Temporal lobe (tissue), 2 donors: ENCODE data around the genes SDF2L1 and IGLL5.

DNA sequence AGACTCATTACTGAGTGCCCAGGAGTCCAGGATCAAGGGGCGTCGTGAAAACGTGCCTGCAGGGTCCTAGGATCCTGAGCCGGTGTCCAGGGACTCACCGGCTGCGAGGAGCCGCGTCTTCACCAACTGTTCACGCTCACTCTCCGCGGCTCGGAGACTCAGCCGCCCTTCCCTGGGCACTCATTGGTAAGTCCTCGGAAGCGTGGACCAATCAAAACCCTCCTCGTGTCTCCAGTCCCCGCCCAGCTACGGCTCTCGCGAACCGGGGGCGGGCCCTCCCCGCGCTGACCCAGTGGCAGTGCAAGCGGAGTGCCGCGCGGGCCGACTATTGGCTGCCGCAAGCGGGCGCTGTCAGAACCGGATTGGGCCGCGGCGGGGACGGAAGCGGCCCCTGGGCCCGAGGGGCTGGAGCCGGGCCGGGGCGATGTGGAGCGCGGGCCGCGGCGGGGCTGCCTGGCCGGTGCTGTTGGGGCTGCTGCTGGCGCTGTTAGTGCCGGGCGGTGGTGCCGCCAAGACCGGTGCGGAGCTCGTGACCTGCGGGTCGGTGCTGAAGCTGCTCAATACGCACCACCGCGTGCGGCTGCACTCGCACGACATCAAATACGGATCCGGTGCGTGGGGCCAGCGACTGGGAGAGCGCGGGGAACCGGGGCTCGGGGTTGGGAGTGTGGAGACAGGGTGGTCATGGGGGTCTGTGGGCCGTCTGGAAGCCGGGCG lies at the start of gene SDF2L1:
Gene SDF2L1 (plus strand): TSS at position 390 of the 717 bp plus-strand sequence.
- RAMPAGE, long total RNA: no peak

DNA sequence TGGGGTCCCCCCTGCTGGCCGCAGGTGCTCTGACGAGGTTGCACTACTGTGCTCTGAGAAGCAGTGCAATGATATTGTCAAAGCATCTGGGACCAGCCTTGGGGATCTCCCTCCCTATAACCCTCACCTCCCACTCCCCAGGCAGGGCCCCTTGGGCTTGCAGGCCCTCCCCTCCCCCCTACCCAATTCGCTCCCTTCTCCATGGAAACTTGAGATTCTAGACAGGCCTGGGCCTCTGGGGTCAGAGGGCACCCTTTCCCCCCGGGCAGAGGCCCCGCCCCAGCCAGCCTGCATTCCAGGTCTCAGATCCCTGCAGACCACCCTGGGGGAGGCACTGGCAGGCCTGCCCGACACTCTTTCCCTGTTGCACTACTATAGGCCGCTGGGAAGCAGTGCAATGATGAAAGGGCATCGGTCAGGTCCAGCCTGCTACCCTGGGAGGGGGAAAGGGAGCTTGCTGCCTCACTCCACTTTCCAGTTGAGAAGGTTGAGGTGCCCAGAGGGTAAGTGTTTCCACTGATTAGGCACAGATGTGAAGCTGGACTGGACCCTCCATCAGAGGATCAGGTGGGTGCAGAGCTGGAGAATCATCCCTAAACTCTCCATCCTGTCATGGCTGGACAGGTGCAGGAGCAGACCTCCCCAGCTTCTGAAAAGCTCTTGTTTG lies 11.0 kb downstream of the SDF2L1 start:
- RAMPAGE, long total RNA: no peak

GRCh38 chr22:21734648-21734912 lies 1.0 kb downstream of the YPEL1 start:
- RAMPAGE, long total RNA: no peak

DNA sequence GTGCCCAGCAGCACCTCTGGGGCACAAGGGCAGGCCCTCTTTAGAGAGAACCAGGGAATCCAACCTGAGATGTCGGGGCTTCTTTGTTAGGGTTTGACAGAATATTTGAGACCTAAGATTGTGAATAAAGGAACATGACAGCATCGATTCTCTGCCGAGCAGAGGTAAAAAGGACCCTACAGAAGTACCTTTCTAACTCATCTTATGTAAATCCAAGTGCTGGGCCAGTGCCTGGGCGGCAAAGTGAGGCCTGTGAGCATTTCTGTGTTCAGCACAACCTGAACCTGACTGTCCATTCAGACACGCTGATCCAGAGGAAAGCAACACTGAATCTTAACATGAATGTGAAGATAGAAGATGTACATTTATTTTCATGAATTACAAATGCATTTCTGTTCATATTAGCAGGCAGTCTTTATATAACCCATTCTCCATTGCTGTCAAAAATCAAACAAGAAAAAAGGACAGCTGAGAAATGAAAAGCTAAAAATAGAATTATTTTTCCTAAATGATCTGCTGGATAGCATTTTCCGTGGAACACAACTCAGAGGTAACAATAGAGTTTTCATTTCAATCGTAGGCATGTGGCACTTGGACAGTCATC lies 26.8 kb upstream of the YPEL1 start:
- RAMPAGE, long total RNA: no peak

DNA sequence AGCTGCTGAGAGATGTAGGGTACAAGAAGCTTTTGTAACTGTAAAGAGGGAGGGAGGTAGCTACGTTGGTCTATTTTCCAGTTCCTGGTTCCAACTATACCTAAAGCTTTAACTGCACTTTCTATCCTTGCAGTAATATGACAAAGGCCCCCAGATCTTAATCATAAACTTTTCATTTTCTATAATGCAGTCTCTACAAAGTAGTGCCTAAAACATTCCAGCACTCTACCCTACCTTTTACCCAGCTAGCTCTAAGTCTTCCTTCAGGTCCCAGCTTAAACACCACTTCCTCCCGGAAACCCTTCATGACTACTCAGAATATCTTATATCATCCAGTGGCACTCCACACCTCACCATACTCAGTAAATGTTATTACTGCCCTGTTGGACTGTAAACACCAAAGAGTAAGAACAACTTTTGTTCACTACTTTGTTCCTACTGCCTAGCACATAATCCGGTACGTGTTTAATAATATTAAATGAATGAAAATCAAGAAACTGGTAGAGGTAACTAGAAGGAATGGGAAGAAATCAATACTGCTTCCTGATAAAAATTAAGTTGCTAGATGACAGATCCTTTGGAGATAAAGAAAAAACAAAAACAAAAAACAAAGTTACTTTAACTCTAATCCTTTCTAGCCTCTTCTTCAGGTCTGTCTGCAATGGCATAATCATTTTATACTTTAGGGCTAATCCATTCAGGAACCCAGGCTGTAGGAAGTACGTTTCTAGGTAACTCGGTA lies 9.0 kb downstream of the MAPK1 start:
- RAMPAGE, long total RNA: no peak

- RAMPAGE, long total RNA: no peak
These were observed 120.8 kb upstream of the VPREB1 start for GRCh38 chr22:22123818-22124205.

DNA sequence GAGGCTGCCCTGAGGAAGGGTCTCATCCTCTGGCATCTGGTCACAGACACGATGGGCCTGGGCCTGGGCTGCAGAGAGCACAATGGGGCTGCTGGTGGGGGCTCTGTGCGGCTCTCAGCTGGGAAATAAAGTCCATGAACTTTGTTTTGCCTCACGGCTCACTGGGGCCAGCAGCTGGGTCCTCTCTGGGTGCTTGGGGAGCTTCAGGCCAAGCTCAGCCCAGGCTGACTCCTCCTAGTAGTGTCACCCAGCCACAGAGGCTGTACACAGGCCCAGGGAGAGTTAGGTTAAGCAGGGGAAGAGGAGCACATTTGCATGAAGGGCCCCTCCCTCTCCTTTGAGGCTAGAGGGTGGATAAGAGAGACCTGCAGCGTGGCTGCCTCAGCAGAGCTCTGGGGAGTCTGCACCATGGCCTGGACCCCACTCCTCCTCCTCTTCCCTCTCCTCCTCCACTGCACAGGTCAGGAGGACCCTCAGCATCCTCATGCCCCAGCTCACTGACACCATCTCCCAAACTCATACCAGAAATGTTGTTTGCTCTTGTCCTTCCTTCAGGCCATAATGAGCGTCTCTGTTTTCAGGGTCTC lies 82.7 kb upstream of the VPREB1 start:
- RAMPAGE, long total RNA: no peak

DNA sequence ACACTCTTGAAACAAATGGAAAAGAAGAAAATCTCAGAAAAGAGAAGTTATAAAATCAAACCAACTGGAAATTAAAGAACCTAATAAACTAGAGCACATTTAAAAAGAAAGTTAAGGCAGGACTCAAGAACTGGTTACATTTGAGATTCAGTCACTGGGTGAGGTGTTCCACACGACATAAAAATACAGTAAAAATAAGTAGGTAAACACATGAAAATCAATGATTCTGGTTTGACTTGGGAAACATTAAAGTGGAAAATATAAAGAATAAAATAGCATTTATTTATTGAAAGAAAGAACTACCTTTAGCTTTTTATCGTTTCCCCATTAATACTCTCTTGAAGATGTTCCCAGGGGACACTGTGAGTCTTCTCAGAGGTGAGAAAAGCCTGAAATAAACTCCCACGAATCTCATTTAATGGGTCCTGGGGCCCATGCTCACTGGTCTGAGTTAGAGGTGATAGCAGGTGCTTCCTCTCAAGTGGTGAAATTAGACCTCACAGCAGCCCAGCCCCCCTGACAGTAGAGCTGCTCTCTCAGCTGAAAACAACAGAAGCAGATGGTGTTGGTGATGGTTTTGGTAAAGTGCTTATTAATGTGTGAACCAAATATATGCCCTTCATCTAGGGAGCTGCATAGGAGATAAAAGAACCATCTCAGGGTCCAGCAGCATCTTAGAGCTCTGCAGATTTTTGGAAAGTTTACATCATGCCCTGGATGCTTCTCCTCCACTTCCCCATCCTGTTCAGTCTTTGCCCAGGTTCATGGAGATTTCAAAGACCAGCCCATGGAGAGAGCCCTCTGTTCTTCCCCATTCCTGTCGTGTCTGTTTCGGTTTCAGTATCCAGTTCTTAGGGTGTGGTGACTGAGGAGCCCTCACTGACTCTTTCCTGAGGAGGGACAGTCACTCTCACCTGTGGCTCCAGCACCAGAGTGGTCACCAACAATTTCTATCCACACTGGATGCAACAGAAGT lies 76.8 kb upstream of the VPREB1 start:
- RAMPAGE, long total RNA: no peak

DNA sequence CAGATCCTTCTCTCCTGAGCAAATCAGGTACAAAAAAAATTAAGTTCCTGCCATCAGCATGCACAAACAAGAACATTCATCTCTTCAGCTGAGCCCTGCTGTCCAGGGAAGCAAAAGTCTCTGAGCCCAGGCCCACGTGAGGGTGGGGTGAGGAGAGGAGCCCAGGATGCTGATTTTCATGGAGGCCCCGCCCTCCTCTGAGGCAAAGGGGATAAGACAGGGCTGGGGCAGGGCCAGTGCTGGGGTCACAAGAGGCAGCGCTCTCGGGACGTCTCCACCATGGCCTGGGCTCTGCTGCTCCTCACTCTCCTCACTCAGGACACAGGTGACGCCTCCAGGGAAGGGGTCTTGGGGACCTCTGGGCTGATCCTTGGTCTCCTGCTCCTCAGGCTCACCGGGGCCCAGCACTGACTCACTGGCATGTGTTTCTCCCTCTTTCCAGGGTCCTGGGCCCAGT lies 53.3 kb downstream of the GGTLC2 start:
- RAMPAGE, long total RNA: no peak

GRCh38 chr22:22747159-22747583 lies 102.8 kb downstream of the GGTLC2 start:
- RAMPAGE, long total RNA: no peak

DNA sequence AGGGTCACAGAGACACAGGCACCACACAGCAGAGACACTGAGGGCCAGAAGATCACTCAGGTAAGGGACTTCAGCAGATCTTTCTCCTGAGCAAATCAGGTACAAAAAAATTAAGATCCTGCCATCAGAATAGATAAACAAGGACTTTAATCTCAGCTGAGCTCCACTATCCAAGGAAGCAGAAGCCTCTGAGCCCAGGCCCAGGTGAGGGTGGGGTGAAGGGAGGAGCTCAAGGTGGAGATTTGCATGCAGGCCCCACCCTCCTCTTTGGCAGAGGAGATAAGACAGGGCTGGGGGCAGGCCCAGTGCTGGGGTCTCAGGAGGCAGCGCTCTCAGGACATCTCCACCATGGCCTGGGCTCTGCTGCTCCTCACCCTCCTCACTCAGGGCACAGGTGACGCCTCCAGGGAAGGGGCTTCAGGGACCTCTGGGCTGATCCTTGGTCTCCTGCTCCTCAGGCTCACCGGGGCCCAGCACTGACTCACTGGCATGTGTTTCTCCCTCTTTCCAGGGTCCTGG lies 114.0 kb downstream of the GGTLC2 start:
- RAMPAGE, long total RNA: no peak

- RAMPAGE, long total RNA: no peak
These were observed at the start of gene IGLL5 for GRCh38 chr22:22887488-22888276. TSS of gene IGLL5 (plus strand) at chr22:22887816.

DNA sequence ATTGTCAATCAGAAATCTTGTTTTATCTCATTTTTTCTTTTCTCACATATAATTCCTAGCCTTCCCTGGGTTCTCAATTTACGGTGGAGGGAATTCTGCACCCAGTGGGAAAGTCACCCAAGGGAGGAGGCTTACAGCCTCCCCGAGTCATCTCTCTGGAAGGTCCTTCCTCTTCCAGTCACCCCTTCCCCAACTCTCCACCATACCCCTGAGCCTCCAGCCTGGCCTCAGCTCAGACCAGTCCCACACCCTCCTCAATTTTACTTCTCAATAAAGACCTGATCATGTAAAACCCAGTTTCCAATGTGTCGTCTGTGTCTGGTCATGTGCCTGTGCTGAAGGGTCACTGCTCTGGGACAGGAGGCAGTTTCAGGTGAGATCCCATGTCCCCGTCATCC lies 19.2 kb downstream of the IGLL5 start:
- RAMPAGE, long total RNA: no peak

DNA sequence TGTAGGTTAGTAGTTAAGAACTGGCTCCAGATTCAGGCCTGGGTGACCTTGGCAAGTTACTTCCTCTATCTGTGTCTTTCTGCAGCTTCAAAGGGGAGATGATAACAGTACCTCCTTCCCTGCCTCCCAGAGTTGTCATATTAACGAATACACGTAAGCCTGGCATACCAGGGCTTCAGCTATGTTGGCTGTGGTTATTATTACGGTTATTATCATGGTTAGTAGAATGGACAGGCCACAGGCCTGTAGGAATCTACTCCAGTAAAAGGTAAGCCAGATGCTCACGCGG lies 443 bp downstream of the RSPH14 start:
- RAMPAGE, long total RNA: no peak

DNA sequence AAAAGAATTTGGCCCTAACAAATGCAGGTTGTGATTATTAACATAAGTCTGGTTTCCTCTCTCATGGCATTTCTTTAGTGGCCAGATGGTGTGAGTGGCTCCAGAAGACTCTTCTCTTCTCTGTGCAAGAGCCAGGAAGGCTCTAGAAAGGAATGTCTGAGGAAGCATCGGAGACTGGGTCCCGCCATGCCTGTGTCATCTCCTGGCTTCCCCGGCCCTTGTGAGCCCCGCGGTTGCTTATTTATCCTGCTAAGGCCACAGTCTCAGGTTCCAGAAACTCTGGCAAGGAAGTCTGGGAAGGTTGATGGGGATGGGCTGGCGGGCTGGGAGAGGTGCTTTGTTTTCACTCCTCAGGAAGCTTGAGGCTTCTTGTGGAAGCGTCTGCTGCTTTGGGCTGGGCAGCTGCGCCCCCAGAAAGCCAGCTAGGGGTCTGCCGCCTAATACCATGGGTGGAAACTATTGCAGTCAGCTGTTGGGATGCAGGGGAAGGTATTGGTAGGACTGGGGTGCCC lies 18.9 kb downstream of the BCR start:
- RAMPAGE, long total RNA: no peak

DNA sequence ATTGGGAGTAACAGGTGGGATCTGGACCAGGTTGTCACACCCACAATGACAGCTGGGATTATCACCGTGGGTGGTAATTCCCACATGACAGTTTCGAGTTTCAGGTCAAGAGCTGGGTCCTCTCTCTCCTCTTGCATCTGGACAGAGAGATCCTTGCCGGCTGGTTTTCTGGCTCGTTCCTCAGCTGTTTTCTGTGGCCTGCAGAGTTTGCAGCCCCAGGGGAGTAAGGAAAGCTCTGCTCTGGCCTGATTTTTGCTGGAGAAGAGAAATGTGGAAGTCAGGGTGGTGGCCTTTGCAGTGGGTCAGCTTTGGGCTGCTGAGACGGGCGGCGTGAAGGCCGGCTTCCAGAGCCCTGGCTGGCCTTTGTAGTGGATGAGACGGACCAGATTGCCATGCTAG lies 57.1 kb downstream of the BCR start:
- RAMPAGE, long total RNA: no peak

DNA sequence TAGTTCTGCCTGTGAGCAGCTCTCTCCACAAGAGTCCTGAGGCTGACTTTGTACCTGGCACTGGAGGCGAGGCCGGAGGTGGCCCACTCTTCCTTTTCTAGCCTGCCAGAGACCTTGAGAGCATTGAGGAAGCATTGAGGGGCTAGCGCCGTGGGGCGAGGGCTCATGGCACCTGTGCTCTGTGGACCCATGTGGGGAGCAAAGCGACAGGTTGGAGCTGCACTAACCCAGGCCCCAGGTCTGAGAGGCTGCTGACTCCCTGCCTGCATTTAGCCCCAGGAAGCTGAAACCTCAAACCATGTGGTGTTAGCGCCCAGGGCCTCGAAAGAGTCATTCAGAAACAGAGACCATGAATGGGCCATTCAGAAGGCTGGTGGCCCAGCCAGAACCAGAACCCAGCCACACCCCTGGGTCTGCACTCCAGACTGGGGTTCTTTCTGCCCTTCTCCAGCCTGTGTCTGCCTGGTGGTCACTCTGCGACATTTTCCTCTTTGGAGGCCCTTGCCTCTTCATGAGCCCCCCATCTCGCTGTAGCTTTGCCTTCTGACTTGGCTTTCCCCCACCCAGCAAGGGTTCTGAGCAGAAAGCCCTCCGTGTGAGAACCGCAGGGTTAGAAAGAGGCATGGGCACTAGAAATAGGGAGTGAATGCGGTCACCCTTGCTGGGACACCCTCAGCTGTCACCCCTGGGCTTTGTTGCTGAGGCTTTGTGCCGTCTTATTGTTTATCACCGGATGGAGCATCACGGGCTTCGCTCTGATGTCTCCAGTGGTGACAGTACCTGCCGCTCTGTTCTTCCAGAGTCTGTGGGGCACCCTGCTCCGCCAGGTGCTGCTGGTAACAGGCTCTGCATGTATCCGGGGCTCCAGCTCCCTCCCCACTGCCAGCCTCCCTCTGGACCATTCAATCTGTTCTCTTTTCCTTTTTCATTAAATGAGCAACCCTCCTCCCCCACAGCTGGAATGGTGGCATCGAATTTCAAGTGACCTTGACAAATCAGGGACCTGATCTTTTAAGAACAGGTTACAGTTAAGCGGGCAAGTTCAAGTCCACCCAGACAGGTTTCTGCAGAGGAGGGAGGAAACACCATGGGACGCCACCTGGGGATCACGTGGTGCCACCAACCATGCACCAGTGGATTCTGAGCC lies 88.9 kb downstream of the BCR start:
- RAMPAGE, long total RNA: no peak

- RAMPAGE, long total RNA: no peak
These were observed 100.1 kb downstream of the BCR start for GRCh38 chr22:23280334-23280929.

- RAMPAGE, long total RNA: no peak
These were observed 106.7 kb downstream of the BCR start for GRCh38 chr22:23286910-23287546.

DNA sequence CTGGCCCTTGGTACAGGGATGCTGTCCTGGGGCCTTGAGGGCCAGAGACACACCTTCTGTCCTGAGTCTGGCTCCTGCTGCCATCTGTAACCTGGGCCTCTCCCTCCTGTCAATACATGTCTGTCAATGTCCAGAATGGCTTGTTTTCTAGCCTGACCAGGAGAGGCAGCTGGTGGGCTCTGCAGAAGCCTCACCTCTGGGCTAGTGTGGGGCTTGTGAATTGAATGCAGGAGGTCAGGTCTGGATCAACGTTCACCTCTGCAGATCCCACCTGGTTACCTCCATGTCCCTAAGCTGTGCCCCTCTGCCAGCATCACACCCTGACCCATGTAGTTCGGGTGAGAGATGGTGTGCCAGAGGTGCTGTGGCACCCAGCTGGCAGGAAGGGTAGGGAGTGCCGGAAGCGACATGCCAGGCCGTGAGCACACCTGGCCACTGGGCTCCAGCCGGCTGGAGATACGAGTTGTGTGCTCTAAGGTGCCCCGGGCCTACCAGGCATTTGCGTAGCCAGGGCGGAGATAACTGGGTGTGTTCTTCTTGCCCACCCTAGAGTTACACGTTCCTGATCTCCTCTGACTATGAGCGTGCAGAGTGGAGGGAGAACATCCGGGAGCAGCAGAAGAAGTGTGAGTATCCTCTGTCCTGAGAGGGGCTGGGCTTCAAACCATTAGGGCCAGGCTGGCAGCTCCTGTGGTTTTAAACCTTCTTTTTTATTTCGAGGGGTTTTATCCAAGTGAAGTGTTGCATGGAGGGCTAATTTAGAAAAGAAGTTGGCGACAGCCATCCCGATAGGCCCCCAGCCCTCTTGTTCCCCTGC lies 107.4 kb downstream of the BCR start:
- RAMPAGE, long total RNA: no peak